Parietal lobe (tissue), 2 donors: ENCODE results near the genes B3GNT6 and MYO7A.

DNA sequence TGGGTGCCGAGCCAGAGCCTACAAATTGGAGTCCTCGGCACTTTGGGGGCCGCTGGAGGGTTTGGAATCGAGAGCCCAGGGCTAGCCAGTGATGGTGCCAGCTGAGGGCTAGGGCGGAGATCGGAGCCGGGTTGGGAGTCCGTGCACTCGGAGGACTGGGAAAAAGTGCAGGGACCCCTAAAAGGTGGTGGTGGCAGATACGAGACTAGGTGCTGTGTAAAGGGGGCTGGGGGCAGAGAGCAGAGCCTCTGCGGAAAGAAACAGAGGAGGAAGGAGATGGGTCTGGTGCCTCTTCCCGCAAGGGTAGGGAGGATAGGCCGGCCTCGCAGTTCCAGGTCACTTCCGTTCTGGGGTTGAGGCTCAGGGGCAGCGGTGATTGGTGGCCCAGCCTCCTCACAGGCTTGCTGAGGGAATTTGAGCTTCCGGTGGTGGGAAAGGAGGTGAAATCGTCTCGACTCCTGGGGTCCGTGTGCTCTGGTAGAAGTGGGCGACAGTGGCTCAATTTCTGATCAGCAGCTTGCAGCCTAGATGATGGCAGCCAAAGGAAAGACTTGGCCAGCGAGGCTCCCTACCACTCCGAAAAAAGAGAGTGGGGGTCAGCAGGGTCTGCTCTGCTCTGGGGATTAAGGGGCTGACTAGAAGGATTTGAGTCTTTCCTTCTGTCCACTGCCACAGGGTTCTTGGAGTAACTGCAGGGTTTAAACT, 521 bp downstream of the SERPINH1 start:
- RAMPAGE, long total RNA, result no peak

DNA sequence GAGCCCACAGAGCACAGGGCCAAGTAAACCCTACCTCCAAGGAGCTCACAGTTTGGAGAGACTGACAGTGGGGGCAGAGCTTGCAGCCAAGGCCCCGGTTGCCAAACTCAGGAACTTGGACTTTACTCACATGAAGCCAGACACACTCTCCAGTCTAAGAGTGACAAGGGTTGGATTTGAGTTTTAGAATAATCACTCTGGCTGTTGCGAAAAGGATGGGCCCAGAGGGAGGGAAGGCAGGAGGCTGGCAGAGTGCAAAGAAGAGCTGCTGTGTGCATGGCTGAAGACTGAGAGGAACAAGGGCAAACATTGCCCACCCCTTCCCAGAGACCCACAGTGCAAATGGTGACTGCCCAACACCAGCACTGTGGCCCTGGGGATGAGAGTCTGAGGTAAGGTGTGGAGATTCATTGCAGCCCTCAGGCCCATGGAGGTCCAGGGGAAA, 19.2 kb upstream of the UVRAG start:
- RAMPAGE, long total RNA, result no peak

DNA sequence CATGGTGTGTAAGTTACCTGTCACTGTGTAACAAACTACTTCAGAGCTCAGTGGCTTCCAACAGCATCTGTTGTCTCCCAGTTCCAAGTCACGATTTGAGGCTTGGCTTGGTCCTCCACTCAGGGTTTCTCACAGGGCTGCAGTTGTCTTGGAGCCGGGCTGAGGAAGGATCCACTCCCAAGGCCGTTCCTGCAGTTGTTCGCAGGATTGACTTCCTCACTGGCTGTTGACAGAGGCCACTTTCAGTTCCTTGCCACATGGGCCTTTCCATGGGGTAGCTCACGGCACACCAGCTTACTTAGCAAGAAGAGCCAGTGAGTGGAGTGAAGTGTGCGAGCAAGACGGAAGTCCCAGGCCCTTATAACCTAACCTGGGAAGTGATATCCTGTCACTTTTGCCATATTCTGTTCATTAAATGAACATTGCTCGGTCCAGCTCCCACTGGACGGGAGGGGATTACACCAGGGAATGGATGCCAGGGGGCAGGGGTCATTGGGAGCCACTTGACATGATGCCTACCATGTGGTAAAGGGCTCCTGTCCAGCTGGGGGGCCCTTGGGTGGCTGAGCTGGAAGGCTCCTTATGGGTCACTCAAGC, 13.3 kb upstream of the UVRAG start:
- RAMPAGE, long total RNA, result no peak

GRCh38 chr11:75802252-75802726, 12.7 kb upstream of the UVRAG start:
- RAMPAGE, long total RNA, result no peak

DNA sequence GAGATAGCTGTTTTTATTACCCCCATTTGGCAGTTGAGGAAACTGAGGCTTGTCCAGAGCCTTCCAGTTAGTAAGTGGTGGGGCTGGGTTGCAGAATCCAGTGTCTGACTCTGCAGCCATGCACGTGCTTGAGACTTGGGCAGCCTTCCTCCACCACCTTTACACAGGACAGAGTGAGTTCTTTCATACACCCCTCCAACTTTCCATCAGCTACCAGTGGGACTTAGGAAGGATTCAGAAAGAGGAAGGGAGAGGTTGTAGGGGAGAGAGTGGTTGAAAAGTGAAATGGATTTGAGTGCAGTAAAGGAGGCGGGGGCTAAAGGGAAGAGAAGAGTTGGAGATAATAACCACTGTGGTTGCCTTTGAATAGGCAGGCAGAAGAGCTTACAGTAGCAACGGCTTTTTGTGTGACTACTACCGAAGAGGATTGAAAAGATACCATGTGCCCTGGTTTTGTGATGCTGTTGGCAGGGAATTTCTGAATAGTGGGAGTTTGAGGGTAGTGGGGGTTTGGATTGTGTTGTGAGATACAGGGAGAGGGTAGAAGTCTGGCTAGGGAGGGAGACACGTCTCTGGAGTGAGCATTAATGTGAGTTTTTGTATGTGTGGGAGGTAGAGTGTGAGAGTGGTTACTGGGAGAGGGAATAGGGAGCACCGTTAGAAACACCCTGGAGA, 1.7 kb downstream of the UVRAG start:
- RAMPAGE, long total RNA, result no peak

DNA sequence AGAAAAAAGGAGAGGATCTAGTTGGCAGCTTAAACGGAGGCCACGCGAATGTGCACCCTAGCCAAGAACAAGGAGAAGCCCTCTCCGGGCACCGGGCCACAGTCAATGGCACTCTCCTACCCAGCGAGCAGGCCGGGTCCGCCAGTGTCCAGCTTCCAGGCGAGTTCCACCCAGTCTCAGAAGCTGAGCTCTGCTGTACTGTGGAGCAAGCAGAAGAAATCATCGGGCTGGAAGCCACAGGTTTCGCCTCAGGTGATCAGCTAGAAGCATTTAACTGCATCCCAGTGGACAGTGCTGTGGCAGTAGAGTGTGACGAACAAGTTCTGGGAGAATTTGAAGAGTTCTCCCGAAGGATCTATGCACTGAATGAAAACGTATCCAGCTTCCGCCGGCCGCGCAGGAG, 65.3 kb downstream of the WNT11 start:
- RAMPAGE, long total RNA, result no peak

DNA sequence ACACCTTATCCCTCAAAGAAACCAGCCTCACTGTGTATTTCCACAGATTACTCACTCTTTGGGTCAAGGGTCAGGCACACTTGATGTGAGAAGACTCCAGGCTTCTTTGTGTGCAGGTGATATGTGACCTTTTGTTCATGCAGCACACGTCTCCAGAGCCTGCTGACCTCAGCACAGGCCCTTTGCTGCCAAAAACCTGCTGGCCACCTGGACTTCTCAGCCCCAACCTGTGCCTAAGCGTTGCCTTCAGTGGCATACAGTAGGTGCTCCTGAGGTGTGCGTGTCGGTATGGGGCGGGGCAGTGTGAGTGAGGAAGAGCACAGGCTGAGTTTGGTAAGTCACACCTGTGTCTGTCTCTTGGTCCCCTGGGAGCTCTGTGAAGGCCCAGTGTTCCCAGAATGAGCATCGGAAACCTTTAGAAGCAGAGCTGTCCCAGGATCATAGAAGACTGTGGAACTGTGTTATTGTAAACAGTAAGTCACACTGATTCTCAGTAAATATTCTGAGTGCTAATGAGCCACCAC, 58.0 kb downstream of the WNT11 start:
- RAMPAGE, long total RNA, result no peak

GRCh38 chr11:76149232-76149669, 57.1 kb downstream of the WNT11 start:
- RAMPAGE, long total RNA, result no peak

GRCh38 chr11:76371195-76371538, 9.8 kb downstream of the THAP12 start:
- RAMPAGE, long total RNA, result no peak

GRCh38 chr11:76588367-76589133, 82.0 kb downstream of the LRRC32 start:
- RAMPAGE, long total RNA, result no peak

- RAMPAGE, long total RNA, result no peak
Observed at GRCh38 chr11:76591927-76592427, 78.6 kb downstream of the LRRC32 start.

DNA sequence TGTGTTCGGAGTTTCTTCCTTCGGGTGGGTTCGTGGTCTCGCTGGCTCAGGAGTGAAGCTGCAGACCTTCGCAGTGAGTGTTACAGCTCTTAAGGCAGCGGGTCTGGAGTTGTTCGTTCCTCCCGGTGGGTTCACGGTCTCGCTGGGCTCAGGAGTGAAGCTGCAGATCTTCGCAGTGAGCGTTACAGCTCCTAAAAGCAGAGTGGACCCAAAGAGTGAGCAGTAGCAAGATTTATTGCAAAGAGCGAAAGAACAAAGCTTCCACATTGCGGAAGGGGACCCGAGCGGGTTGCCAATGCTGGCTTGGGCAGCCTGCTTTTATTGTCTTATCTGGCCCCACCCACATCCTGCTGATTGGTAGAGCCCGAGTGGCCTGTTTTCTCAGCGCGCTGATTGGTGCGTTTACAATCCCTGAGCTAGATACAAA, 62.5 kb downstream of the LRRC32 start:
- RAMPAGE, long total RNA, result no peak

- RAMPAGE, long total RNA, result no peak
Observed at GRCh38 chr11:77034130-77034535, at the start of gene B3GNT6. B3GNT6 (plus strand) TSS chr11:77034398.

DNA sequence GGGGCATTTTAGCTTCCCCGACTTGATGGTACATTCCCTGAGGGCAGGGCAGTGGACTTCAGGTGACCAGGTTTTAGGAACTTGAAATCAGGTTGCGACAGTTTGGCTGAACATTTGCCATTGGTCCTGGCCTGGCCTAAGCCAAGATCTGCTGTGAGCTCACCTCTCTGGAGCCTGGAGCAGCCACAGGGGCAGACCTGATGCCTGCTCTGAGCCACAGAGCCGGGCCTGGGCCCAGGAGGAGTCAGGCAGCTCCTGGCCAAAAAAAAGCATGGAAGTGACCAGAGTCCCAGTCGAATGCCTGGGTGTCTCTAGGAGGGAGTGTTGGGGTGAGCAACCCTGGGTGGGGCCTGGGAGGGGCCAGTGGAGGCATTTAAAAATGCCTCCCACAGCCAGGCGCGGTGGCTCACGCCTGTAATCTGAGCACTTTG, 6.1 kb upstream of the OMP start:
- RAMPAGE, long total RNA, result no peak

DNA sequence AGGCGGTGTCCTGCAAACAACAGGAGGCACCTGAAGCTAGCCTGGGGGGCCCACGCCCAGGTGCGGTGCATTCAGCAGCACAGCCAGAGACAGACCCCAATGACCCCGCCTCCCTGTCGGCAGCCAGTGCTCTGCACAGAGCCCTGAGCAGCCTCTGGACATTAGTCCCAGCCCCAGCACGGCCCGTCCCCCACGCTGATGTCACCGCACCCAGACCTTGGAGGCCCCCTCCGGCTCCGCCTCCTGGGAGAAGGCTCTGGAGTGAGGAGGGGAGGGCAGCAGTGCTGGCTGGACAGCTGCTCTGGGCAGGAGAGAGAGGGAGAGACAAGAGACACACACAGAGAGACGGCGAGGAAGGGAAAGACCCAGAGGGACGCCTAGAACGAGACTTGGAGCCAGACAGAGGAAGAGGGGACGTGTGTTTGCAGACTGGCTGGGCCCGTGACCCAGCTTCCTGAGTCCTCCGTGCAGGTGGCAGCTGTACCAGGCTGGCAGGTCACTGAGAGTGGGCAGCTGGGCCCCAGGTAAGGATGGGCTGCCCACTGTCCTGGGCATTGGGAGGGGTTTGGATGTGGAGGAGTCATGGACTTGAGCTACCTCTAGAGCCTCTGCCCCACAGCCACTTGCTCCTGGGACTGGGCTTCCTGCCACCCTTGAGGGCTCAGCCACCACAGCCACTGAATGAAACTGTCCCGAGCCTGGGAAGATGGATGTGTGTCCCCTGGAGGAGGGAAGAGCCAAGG, at the start of gene MYO7A:
Gene MYO7A, plus strand, starts transcription at position 281 of the 743 bp plus-strand sequence.
- RAMPAGE, long total RNA, result no peak

DNA sequence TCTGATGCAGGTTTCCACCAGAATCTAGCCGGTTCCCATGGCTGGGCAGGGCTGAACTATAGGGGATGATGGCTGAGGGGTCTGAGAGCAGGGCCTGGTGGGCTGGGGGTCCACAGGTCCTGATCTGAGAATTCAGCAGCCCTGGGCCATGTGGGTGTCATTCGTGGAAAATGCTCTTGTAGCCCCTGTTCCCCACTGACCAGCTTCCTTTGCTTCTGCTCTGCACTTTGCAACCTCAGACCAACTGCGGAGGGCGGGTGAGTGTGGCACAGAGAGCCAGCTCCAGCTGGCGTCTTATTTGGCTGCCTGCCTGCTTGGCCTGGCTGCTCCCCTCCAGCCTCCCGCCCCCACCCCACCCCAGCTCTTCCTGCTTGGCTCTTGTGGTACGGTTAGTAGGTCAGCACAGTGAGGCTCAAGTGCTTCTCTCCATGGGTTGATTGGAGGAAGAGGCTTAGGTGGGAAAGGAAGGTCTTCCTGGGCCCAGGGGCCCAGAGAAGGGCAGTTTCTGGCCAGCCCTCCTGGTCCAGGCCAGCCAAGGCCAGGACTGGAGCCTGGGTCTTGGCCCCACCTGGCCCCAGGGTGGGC, 26.3 kb downstream of the MYO7A start:
- RAMPAGE, long total RNA, result no peak

DNA sequence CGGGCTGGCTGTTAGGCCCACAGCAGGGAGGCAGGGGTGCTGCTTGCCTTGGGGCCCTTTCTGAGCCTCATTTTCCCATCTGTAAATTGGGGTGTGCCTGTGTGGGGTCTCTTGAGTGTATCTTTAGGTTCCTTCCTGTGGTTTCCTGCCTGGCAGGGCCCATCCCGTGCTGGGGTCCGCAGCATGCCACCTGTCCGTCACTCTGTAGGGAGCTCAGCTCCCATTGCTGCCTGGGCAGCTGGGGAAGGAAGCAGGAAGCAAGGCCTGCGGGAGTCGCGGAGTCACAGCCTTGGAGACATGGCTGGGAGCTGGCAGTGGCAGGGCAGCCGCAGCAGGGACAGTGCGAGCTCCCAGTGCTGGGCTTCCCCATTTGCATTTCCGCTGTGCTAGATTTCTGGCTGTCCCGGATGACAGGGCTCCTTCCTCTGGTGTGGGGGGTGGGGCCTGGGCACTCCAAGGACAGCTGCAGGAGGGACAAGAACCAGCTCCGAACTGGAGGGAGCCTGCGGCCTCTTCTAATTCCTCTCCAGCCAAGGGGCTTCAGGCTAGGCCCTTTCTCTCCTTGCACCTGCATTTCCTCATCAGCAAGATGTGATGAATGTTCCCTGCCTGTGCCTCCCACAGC, 47.8 kb downstream of the MYO7A start:
- RAMPAGE, long total RNA, result no peak

GRCh38 chr11:77278499-77279211, 22.8 kb downstream of the GDPD4 start:
- RAMPAGE, long total RNA, result no peak

DNA sequence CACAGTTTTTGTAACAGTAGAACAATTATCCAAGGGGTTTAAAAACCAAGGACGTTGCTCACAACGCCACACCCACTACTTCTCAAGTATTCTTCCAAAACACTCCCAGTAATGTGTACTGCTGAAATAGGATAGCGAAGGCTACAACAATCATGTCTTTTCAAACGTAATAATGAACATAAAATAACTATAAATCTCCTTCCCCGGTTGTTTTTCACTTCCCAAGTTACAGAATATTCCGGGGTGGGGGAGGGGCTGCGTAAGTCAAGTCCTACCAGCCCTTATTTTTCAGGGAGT, 1.2 kb downstream of the PAK1 start:
- RAMPAGE, long total RNA, result no peak

DNA sequence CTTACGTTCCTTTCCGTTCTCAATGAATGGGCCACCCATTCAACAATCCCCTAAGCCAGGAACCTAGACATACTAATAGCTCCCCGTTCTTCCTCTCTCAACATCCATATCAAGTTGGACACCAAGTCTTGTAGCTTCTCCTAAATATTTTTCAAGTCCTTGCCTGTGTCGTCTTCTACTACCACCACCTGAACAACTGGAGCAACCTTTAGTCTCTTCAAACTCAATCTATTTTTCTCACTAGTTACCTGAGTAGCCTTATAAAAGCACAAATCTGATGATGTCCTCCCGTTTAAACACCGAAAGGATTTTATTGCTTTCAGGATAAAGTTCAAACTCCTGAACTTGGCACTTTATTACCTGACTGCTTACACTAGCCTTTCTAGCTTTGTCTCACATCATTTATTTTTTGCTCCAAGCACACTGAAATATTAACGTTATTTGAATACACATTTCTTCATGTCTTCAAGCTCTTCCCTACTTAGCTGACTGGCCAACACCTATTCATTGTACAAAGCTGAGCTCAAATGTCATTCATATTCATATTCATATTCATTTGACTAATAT, 1.3 kb upstream of the PAK1 start:
- RAMPAGE, long total RNA, result no peak